Lower leg skin (tissue), 2 donors: ENCODE data around the gene TNP1.

DNA sequence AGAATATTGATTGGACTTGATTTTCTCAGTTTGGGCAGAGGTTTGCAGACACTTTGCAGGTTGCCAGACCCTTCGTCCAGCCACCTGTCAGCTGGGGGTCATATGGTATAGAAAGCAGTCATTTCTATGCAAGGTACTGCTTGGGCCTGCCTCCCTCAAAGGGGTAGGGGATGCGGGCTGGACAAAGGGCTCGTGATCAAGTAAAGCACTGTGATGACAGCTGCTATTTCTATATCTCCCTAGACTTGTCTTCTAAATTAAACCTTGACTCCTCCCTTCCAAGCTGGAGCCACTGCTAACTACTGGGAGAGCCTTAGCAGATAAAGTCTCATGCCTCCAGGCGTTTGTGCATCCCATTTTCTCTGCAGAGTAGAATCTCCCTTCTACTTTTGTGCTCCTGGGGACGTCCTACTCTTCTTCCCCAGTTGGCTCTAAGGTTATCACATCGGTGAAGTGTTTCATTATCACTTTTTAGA, 815 bp upstream of the XRCC5 start:
- PRO-cap, result no peak
- RAMPAGE, long total RNA, 2 experiments, result no peak in any of the 2 experiments

DNA sequence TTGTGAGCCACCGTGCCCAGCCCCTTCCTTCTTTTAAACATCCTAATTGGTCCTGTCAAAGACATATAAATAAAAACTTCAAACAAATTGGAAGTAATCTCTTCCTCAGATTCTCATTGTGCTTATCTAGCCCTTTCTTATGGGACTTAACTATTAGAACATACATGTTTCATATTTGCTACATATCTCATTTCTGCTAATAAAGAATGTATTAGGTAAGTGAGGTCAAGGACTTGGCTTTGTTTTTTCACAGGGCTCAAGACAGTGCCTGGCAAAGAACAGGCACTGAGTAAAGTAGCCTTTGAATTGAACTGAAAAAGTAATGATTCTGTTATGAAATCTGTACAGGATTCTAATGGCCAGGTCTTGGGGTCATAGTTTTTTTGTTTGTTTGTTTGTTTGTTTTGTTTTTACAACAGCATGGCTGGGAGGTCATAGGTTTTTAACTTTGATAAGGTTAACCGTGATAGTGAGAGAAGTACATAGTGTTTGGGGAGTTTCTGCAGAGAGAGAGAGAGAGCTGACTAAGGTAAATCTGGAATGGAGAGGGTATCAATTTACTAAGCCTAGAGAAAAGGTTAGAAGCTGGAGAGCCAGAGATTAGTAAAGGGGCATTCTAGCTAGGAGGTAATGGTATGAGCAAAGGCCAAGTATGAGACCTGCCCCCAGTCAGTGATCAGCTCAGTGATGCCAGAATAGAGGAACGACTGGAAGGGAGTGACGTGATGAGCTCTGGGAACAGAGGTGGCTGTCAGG, 25.7 kb downstream of the XRCC5 start:
- PRO-cap, result no peak
- RAMPAGE, long total RNA, 2 experiments, result no peak in any of the 2 experiments

GRCh38 chr2:216144178-216144915, 35.2 kb downstream of the XRCC5 start:
- PRO-cap, result no peak
- RAMPAGE, long total RNA, 2 experiments, result no peak in any of the 2 experiments

- PRO-cap, result no peak
- RAMPAGE, long total RNA, 2 experiments, result no peak in any of the 2 experiments
Measured at GRCh38 chr2:216414889-216415654, 2.8 kb downstream of the SMARCAL1 start.

GRCh38 chr2:216464370-216464734, 34.3 kb upstream of the RPL37A start:
- PRO-cap, result no peak
- RAMPAGE, long total RNA, 2 experiments, result no peak in any of the 2 experiments

GRCh38 chr2:216505388-216505883, 6.8 kb downstream of the RPL37A start:
- PRO-cap, result no peak
- RAMPAGE, long total RNA, 2 experiments, result no peak in any of the 2 experiments

GRCh38 chr2:216671765-216672272, 23.5 kb downstream of the IGFBP5 start:
- PRO-cap, result no peak
- RAMPAGE, long total RNA, 2 experiments, result no peak in any of the 2 experiments

DNA sequence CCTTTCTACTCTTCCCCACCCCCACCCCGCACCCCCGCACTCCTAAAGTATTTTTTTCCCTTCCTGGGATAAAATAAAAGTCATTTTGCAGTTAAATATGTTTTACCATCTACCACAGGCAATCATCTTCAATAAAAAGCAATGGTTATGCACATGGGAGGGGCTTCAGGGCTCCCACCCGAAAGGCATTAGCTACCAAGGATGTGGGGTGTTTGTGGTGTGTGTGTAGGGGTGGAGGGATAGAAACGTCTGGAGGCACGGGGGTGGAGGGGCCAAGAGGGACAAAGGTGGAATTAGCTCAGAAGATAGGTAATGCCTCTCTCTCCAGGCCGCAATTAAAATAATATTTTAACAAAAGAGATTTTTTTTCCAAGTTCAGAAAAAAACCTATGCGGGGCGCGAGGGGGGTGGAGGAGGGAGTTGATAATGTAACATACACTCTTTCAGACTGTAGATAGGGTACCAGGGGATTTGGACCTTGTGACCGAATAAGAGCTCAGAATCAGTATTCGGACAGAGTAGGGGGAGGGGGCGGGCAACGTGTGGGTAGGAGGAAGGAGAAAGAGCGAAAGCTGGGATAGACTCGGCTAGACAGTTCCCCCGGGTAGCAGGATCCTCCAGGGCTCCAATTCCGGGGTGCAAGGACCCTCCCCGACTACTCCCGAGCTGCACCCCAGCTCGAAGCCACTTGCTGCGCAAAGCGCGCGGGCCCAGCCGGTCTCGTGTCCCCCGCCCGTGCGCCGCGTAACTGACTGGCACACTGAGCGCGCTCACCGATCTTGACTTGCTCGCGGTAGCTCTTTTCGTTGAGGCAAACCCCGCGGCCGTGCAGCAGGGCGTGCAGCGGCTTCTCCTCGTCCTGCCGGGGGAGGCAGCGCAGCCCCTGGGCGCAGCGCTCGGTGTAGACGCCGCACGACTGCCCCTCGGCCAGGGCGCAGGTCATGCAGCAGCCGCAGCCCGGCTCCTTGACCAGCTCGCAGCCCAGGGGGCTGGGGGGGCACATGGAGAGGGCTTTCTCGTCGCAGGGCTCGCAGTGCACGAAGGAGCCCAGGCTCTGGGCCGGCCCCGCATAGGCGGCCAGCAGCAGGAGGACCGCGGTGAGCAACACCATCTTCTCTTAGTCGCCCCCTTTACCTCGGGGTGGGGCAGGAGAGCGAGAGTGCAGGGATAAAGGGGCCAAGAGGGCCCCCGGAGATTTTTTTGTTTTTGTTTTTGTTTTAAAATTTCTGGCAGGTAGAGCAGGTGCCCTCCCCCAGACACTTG, 1.3 kb downstream of the IGFBP5 start:
- PRO-cap, result unidirectional peak, plus-strand start at position 578 of the sequence; bidirectional peak, plus-strand start at position 814 of the sequence, minus-strand start at position 750 of the sequence
- RAMPAGE, long total RNA, 2 experiments, result no peak in any of the 2 experiments

DNA sequence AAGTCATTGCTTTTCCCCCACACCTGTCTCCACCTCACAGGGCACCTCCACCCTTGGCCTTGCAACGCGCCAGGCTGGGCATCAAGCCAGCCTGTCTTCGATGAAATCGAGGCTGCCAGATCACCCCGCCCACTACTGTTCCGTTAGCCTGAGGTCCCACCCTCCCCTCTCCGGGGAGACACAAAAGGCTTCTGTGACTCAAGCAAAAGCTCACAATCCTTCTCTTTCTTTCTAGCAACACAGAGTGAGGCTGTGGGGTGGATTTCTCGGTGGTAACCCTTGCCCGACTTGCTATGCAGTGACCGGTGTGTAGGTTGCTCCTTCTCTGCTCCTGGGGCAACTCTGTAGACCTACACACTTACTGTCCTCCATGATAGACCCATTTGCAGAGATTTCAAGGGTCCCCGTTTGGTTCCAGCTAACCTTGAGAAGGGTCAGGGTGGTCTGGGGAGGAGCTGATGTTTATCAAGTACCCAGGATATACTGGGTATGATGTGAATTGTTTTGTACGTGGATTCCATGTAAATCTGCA, 9.8 kb downstream of the TNP1 start:
- PRO-cap, result no peak
- RAMPAGE, long total RNA, 2 experiments, result no peak in any of the 2 experiments

GRCh38 chr2:216859728-216860347, at the start of gene TNP1:
Gene TNP1 (minus strand): TSS chr2:216860064.
- PRO-cap, result no peak
- RAMPAGE, long total RNA, 2 experiments, result no peak in any of the 2 experiments

DNA sequence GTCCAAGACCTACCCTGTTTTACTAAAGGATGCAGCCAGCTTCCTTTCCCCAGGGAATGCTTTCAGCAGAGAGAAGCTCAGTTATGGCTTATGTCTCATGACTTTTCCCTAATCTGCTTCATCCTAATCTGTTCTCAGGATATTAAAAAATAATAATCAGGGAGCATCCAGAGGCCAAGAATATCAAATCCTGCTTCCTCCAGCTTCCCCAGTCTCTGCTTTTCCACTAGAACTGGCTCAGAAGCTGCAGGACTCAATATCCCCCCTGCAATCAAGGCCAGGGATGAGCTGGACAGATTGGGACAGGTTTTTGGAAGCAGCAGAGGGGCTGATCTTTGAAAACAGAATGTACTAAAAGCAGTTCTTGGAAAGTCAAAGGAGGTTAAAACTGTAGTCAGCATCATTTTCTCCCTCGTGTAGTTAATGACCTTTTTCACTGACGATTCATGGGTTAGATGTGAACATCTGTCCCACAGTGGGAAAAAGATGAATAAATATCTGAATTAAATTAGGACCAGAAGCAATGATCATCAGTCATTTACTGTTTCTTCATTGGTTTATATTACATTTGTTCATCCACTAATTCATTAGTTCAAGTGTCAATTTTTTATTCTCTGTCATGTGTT, 327.0 kb upstream of the TNP1 start:
- PRO-cap, result unidirectional peak, minus-strand start at position 217 of the sequence
- RAMPAGE, long total RNA, 2 experiments, result no peak in any of the 2 experiments

DNA sequence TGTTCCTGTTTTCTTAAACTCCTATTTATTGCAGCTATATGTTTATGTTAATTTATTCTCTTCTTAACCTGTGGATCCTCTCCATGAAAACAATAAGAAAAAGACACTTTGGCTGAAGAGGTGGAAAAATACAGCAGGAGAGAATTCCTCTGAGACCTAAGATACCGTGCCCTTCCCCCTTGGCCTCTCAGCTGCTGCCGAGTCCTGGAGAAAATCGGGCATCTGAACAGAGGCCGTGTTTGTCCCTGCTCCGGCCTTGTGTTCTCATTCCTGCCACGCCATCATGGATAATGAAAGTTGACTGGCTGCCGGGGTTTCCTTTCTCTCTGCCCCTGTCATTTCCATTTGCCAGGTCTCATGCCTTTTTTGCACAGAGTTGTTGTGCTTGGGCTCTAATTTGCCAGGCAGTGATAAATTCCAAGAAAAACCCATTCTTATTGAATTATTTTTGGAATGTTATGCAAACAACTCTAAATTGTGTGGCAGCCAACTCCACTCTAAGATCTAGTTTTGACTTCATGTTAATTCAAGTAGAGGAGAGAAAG, 496.9 kb upstream of the TNP1 start:
- PRO-cap, result no peak
- RAMPAGE, long total RNA, 2 experiments, result no peak in any of the 2 experiments

DNA sequence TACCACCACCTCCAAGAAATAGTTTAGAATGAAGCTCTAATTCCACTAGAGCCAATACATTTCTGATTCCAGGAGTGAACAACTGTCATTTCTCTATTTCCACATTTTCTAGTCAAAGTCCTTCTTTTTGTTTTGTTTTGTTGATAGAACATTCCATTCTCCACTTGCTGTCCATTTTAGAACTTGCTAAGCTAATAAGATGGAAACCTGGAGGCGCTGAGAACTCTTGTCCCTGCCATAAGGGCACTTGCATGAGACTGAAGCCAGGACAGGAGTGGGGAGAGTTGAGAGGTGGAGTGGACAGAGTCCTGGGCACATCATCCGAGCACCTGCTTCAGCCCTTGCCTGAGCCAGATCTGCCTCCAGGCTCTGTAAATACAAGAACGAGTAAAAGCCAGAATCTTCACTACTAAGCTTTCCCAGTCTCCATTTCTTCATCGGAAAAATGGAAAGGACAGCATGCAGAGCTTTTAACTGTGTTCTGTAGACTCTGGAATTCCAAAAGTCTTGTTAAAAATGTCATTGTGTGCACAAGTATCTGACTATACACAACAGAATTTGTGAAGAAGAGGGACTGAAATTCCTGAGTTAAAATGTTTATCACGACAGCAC, 498.0 kb upstream of the TNP1 start:
- PRO-cap, result no peak
- RAMPAGE, long total RNA, 2 experiments, result no peak in any of the 2 experiments

DNA sequence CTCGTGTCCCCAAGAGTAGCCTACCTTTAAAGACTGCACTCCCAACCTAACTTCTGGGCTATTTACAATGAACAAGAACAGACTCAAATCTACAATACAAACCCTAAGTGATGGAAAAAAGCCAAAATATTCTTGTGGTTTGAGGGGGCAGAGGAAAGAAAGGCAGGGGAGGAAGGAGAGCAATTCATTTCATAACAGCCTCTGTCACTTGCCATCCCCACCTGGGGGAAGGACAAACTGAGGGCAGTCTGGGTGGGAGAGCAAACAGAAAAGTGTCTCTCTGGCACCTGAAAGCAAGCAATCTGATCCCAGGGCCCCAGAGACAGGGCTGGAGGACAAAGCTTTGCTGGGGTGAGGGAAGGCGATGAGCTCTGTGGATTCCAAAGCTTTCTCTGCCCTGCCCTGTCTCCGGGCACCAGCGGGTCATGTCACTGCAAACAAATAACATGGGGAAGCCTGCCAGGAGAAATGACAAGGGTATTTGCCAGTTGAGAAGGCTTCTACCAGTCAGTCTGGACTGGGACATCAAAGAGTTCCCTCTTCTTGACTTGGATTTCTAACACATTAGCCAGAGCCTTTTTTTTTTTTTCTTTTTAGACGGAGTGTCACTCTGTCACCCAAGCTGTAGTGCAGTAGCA, 528.1 kb upstream of the TNP1 start:
- PRO-cap, result no peak
- RAMPAGE, long total RNA, 2 experiments, result no peak in any of the 2 experiments

DNA sequence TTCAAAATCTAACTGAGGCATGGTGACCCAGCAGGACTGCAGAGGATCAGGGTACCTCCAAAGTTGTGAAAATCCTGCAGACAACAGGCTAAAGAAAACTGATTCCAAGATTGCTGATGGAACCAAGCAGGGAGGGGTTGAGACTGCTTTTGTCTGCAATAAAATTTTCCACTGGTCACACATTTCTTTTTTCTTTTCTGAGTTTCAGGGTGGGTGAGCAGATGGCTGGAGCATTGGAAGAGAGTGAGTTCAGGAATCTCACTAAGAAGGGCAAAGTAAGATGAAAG, 321.0 kb downstream of the TNS1 start:
- PRO-cap, result no peak
- RAMPAGE, long total RNA, 2 experiments, result no peak in any of the 2 experiments

DNA sequence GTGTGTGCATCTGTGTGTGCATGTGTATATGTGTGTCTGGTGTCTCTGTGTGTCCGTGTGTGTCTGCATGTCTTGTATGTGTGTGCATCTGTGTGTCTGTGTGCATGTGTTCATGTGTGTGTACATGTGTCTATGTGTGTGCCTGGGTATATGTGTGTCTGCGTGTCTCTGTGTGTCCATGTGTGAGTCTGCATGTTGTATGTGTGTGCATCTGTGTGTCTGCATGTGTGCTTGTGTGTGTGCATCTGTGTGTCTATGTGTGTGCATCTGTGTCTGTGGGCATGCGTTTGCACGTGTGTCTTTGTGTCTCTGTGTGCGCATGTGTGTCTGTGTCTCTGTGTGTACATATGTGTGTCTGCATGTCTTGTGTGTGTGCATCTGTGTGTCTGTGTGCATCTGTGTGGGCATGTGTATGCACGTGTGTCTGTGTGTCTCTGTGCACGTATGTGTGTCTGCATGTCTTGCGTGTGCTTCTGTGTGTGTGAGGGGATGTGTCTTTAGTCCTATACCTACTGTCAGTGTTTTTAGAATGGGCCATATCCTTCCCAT, 207.7 kb downstream of the TNS1 start:
- PRO-cap, result no peak
- RAMPAGE, long total RNA, 2 experiments, result no peak in any of the 2 experiments

GRCh38 chr2:217798773-217799630, 203.8 kb downstream of the TNS1 start:
- PRO-cap, result no peak
- RAMPAGE, long total RNA, 2 experiments, result no peak in any of the 2 experiments

DNA sequence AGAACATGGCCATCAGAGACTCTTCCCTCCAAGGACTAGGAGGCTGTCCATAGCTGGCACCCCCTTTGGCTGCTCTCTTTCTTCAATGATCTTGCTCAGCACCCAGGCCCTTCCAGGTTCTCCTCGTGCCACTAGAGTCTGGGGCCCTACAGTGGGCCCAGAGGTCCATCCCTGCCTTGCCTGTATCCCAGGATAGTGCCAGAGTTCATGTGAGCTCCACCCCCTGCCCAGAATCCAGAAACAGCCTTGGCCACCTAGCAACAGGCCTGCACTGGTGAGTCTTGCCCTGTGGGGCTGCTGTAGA, 180.7 kb downstream of the TNS1 start:
- PRO-cap, result no peak
- RAMPAGE, long total RNA, 2 experiments, result no peak in any of the 2 experiments

DNA sequence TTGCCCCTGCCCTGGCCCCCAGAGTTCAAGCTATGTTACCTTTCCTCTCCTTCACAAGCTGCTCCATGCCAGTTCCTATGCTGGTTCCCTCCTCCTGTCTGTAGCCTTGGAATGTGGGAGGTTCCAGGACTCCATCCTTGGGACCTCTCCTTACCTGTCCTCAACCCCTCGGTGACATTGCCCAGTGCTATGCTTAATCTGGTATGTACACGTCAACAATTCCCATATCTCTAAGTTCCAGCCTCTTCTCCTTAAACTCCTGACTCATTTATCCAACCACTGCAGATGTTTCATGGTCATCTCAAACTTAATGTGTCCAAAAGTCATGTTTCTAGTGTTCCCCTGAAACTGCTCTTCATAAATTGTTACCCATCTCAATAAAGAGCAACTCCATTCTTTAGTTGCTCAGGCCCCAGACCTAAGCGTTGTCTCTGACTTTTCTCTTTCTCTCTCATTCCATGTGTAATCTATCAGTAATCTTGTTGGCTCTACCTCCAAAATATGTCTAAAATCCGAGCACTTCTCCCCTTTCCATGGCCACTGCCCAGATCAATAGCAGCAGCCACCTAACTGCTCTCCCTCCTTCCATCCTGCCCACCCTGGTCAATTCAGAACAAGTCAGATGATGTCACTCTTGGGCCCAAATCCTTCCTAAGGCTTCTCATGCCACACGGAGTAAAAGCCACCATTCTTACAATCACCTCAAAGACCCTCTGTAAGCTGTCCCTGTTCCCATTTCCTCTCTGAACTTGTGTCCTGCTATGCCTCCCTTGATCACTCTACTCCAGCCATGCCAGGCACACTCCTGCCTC, 160.6 kb downstream of the TNS1 start:
- PRO-cap, result no peak
- RAMPAGE, long total RNA, 2 experiments, result no peak in any of the 2 experiments

GRCh38 chr2:217856717-217857581, 145.8 kb downstream of the TNS1 start:
- PRO-cap, result no peak
- RAMPAGE, long total RNA, 2 experiments, result no peak in any of the 2 experiments